Neuron (in vitro differentiated cells): ENCODE results near the genes AP2S1, ZC3H4 and C5AR1.

DNA sequence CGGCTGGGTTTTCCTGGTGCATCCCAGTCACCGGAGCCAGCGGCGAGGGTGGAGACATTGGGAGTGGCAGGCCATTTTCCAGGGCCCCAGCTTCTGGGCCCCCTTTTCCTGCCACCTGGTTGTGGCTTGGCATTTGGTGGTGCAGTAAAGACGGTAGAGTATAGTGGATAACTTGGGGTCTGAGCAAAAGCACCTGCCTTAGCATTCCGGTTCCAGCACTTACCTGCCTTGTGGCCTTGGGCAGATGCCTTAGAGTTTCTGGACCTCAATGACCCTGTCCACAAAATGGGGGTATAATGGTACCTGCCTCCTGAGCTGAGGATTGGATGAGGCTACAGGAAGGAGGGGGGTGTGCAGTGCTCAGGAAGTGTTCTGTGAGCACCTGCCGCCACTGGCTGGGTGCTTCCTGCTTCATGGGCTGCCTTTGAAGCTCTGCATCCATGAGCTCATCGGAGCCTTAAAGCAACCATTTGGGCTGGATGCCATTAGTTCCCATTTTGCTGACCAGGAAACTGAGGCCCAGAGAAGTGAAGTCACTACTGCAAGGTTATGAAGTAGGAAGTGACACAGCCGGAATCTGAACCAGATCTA lies 11.0 kb downstream of the CALM3 start:
- PRO-cap: no peak

DNA sequence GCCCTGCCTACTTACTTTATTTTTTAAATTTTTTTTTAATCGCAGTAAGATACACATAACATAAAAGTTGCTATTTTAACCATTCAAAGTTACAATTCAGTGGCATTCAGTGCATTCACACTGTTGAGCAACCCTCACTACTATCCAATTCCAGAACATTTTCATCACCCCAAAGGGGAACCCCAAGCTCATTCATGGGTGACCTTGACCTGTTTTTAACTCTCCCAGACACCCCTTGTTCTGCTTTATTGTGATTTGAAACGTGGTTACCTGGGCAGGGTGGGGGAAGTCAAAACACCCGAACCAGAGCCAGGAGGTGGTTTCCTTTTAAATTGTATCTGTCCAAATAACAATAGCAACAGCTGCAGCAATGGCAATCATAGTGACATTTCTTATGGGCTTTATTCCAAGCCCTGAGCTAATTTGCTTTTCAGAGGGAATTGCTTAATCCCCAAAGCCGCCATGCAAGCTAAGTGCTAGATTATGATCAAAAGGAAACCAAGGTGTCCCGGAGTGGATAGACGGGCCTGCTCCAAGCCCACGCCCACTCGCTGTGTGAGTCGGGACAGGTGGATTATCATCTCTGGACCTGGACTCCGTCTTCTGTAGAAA lies 6.2 kb downstream of the PTGIR start:
- PRO-cap: no peak

GRCh38 chr19:46644756-46645097 lies 8.7 kb upstream of the GNG8 start:
- PRO-cap: no peak

GRCh38 chr19:46660175-46660497 lies 846 bp downstream of the DACT3 start:
- PRO-cap: no peak

- PRO-cap: no peak
These were observed 12.2 kb upstream of the DACT3 start for GRCh38 chr19:46672864-46673822.

DNA sequence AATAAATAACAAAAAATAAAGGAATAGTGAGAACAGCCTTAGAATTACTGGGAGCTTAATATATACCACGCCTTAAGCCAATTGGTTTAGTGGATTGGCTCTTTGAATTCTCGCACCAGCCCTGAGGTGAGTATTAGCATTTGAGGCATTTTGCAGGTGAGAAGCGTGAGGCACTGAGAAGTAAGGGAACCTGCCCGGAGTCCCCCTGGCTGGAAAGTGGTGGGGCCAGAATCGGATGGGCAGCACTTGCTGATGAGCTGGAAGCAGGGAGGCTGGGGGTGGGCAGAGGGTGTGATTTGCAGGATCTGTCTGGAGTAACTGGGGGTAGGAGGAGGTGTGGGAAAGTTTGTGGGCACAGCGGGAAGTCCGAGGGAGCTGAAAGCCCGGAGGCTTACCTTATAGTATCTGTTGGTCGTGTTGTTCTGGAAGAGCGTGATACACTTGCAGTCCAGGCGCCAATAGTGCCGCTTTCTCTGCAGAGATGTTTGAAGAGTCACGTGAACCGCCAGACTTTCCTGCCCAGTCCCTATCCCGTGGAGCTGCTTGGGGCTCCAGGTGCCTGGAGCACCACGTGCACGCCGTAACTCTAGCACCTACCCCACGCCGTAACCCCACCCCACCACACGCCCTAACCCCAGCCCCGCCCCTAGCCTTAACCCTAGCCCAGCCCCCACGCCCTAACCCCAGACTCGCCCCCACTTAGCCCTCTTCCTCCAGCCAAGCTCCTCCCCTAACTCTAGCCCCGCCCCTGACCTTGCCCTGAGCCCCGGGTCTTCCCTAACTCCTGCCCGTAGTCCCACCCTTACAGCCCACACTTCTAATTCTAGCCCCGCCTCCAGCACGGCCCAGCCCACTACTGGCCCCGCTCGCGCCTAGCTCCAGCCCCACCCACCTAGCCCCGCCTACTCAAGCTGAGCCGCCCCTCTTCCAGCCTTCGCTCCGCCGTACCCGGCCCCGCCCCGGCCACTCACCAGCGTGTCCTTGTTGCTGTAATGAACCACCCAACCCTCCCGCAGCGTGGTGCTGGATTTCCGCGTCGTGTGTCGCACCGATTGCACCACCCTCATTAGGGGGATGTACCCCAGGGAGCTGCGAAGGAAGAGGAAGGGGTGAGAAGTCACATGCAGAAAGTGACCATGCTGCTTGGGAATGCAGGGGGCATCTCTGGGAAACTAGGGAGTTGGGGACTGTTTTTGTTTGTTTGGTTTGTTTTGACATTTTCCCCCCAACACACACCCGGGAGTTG lies 19.7 kb downstream of the PRKD2 start:
- PRO-cap: no peak

DNA sequence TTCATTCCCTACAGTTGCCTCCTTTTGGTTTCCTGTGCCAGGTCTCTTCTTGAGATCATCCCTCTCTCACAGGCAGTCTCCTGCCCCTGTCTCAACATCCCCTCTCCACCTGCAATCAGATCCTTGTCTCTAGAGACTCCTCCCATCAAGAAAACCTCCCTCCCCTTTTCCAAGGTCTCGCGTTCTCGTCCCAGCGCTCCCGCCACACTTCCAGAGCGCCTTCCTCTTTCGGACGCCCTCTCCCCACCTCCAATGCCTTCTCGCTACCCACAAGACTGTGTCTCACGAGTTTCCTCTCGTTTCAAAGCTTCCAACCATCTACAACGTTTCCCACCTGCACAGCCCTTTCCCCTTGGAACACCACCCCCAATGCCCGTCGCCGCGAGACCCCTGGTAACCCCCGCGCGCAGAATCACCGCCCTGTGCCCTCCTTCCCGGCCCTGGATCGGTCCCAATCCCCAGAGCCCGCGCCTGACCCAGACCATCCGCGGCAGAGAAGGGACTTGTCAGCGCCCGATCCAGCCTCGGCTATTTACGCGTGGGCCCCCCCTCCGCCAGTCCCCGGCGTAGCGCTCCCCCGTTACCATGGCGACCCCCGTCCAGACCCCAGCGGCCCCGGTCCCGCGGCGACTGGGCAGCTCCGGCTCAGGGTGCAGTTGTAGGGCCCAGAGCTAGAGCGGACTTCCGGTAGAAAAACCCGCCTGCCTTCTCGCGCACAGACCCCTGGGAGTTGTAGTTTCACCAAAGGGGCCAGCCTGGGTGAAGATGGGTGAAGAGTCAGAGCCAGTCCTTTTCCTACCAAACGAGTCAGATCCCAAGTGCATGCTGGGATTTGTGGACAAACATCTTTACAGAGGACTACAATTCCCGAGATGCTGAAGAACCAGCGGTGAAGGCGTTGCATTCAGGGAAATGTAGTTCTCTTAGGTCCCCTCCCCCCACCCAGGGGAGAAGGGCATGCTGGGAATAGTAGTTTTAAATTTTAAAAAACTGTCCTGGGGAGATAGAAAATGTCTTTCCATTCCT lies at the start of gene AP2S1:
Gene AP2S1 (minus strand): TSS at position 667 of the 1,026 bp plus-strand sequence.
- PRO-cap: bidirectional peak, plus-strand start at position 202 of the sequence, minus-strand start at position 88 of the sequence; unidirectional peak, minus-strand start at position 632 of the sequence

DNA sequence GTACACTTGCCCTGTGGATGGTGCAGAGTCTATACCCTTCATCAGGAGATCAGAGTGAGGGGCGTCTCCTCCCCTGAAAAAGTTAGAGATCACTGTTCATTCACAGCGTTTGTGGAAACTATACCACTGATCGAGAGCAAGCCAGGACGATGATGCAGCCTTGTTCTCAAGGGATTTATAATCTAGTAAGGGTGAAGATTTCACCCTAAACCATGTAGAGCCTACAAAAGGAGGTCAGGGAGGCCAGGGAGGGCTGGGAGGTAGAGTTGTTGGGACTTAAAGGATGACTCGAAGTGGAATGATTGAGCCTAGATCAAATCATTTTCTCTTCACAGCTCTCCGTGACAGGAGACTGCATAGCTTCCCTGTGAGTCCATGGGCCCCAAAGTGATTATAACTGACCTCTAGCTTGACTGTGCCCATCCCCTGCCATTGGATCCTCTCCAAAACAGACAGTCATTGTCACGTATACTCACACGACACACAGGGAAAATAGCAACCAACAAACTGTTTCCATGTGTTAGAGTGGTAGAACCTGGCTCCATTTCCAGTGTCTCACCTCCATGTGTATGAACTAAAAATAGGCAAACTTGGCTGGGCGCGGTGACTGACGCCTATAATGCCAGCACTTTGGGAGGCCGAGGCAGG lies 49.0 kb upstream of the NPAS1 start:
- PRO-cap: no peak

- PRO-cap: bidirectional peak, plus-strand start at chr19:47048043, minus-strand start at chr19:47047928; bidirectional peak, plus-strand start at chr19:47048258, minus-strand start at chr19:47048285
These were observed 635 bp downstream of the TMEM160 start for GRCh38 chr19:47047640-47048338.

DNA sequence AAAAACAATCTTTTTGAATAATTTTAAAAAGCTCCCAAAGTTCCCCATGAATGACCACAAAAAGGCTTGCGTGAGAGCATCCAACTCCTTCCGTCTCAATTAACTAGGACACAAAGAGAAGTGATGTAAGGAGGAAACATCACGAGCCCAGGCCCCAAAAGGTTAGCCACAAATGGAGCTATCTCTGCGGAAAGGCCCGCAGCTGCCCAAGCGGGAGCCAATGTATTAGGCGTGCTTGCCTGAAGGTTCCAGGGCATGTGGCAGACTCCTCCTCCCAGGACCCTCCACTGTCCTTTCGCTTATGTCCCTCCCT lies 17.9 kb downstream of the ZC3H4 start:
- PRO-cap: no peak

DNA sequence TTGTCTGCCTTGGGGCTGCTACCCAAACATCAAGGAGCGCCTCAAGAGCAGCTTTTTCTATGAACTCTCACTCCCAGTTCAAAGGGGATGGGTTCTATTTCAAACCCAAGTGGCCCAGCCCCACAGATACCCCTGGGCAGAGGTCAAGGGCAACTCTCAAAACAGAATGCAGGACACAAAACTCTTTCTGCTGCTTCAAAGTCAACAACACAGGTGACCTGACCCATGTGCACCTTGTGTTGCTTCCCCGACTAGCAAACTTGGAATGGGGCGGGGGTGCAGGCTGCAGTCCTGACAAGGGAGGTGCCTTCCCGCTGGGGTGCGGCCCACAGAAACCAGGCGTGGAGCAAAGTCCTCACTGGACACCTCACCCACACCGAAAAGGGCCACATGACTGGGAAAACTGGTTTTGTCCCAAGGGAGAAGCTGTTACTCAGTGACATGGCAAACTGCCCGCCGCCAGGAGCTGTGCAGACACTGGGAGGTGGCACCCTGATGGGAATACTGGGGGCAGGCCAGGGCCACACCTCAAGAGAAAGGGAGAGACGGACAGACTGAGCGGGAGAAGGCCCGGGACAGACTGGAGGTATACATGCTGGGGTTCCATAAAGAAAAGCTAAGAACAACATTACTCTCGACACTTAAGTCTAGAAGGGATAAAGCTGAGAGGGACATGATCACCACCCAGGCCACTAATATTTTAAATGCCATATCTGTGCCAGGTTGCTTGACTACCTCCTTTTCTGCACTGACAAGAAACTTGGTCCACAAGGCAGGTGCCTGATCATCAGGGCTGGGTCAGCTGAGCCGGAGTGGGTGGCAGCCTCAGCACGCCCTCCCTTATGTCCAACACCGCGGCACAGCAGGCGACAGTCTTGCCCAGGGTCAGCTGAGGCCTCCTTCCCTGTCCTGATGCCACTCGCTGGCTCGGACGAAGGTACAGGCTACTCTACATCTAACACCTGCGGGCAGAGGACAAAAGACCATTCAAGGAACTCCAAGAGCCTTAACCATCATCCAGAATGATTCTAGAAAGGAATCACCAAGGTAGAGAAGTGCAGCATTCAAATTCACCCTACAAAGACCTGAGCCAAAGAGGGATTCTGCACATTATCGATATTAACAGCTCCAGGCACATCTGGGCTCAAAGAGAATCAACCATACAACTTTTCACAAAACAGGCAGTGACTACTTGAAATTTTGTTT lies 17.1 kb downstream of the ZC3H4 start:
- PRO-cap: no peak

DNA sequence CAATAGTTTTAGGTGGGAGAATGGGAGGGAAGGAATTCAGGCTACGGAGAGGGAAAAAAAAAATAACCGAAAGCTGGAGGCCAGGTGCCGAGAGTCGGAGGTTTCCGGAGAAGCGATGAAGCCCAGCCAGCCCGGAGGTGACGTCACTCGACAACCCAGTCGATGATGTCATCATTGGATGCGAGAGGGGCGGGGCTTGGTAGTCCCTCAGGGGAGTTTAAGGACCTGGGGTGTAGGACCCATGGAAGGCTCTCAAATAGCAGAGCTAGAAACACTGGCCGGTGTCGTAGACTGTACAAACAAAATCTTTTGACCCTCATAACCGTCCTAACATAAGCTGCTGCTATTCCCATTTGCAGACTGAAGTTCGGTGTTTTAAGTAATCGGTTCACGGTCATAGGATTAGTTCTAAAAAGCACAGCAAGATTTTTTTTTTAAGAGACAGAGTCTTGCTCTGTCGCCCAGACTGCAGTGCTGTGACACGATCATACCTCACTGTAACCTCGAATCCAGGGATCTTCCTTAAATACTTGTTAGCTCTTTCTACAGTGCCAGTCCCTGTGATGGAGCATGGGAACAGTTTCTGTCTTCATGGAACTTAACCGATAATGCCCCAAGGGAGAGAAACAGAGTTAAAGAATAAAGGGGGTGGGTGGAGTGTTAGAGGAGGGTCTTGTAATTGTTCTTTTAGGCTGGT lies at the start of gene ZC3H4:
Gene ZC3H4 (minus strand): TSS at position 124 of the 697 bp plus-strand sequence.
- PRO-cap: bidirectional peak, plus-strand start at position 255 of the sequence, minus-strand start at position 117 of the sequence

- PRO-cap: no peak
These were observed 26.6 kb downstream of the SAE1 start for GRCh38 chr19:47157027-47157940.

DNA sequence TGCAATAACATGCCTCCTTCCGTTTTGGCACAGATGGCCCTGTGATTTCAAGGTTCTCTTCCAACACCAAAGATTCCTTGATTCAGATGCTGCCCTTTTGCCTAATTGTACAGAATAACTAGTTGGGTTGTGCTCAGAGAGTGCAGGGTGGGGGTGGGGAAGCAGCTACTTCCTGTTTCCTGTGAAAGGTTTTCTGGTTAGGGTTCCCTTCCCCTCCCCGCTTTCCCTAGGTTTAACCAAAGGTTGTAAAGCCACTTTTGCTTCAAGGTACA lies 27.2 kb downstream of the SAE1 start:
- PRO-cap: no peak

DNA sequence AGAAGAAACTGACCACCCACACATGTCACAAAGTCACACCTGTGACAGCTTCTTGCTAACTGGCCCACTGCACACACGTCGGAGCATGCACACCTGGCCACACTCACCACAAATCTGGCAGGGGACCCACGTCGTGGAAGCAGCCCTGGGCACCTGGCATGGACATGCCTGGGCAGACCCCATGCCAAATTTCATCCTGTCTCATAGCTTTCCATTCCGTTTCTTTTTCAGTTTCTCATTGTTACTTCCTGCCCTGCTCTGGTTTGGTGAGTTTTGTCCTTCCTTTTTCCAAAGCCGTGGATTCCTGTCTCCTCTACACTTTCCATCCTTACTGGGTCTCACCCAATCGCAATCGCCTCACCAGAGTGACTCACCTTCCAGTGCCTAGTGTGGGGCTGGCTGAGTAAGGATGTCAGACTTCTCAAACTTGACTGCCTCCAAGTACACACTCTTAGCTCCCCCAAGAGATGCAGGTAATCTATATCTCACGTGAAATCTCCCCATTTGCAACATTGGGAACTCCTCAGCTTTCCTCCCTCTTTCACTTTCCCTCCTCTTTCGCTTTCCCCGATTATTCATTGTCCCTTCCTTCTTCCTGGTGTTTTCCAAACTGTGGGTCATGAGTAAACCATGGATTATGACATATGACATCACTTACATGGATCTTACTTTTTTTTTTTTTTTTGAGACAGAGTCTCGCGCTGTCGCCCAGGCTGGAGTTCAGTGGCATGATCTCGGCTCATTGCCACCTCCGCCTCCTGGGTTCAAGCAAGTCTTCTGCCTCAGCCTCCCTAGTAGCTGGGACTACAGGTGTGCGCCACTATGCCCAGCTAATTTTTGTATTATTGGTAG lies 1.6 kb upstream of the BBC3 start:
- PRO-cap: no peak

- PRO-cap: no peak
These were observed 2.6 kb upstream of the INAFM1 start for GRCh38 chr19:47271990-47272635.

GRCh38 chr19:47309542-47310490 lies at the start of gene C5AR1:
Gene C5AR1, plus strand, starts transcription at chr19:47309861.
- PRO-cap: no peak

DNA sequence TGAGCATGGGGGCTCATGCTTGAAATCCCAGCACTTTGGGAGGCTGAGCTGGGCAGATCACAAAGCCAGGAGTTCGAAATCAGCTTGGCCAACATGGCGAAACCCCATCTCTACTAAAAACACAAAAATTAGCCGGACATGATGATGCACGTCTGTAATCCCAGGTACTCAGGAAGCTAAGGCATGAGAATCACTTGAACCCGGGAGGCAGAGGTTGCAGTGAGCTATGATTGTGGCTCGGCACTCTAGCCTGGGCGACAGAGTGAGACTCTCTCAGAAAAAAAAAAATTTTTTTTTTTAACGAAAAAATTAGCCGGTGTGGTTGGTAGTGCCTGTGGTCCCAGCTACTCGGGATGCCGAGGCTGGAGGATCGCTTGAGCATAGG lies 8.9 kb upstream of the C5AR2 start:
- PRO-cap: no peak

DNA sequence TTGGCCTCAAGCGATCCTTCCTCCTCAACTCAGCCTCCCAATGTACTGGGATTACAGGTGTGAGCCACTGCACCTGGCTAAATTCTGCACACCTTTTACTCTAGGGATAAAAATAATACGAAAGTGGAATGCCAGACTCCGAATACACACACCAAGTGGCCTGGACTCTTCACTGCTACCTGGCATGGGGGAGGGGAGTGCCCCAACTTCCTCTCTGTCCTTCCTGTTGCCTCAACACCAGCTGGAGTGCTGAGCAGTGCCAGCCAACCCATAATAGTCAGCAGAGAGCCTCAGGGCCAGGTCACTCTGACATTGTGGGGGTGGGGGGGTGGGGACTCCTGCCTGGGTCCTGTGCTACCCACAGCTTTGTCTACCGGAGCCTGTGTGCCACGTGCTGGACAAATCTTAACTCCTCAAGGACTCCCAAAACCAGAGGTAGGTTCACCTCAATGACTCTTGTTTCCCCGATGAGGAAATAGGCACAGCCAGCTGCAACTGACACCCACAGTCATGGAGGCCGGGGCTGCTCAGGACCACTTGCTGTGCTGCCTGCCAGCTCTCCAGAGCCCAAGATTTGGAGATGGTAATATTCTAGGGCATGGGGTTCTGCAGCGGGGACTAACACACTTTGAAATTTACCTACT lies 4.9 kb downstream of the C5AR2 start:
- PRO-cap: no peak

DNA sequence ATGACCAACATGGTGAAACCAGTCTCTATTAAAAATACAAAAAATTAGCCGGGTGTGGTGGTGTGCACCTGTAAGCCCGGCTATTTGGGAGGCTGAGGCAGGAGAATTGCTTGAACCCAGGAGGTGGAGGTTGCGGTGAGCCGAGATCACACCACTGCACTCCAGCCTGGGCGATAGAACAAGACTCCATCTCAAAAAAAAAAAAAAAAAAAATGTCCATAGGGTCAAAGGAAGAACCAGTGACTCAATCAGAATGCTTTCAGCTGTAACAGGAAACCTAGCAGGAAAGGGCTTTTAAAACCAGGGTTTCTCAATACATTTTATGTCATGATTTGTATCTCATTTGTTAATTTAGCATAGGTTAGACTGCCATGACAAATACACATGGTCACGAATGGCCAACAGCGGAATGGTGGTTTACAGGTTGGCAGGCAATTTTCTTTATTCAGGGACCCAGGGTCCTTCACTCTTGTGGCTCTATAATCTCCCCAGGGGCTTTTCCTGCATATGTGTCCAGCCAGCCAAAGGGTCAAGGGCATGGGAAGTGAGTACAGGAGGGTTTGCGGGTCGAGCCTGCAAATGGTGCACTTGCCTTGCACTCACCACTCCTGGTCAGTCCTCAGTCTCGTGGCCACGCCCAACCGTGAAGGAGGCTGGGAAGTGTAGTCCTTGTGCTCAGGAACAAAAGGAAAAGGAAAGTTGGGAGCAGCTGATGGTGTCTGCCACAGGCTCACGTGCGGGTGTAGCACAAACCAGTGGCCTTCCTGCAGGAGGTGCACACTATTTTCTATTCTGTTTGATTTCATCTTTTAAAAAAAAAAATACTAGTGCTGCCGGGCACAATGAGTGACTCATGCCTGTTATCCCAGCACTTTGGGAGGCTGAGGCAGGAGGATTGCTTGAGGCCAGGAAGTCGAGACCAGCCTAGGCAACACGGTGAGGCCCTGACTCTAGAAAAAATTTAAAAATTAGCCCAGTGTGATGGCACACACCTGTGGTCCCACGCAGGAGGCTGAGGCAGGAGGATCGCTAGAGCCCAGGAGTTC lies 14.8 kb downstream of the DHX34 start:
- PRO-cap: no peak